Diencephalon (tissue), 2 donors: ENCODE measurements around a stretch of chr4.

DNA sequence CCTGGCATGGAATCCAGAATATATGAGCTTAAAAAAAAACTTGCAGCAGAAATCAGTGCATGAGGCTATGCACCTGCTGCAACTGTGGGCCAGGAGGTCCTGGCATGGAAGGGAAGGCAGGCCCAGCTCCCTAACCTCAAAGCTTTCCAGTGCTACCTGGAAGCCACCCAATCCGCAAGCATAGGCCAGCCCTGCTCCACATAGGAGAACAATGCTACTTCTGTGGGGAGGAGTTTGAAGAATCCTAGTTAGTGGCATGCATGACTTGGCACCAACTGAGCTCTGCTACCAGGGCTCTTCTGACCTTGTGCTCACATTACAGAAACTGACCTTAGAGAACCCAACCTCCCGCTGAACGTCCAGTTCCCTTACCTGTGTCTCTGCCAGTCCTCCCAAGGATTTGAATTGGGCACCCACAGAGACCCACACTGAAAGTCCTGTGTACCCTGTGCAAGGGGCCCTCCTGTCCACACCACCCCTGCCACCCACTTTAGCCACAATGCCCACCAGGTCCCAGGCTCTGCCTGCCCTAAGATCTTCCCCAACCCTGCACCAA lies 58.8 kb downstream of the USP46 start:
- RAMPAGE, long total RNA: no peak

- RAMPAGE, long total RNA: no peak
Observed at GRCh38 chr4:52656260-52656778, 2.8 kb downstream of the USP46 start.

- RAMPAGE, long total RNA: start-site peak on the plus strand at chr4:52712436-52712510, 1,697 and 481 reads in 2 replicates
Observed at GRCh38 chr4:52712087-52713088, 38.8 kb downstream of the ERVMER34-1 start.

DNA sequence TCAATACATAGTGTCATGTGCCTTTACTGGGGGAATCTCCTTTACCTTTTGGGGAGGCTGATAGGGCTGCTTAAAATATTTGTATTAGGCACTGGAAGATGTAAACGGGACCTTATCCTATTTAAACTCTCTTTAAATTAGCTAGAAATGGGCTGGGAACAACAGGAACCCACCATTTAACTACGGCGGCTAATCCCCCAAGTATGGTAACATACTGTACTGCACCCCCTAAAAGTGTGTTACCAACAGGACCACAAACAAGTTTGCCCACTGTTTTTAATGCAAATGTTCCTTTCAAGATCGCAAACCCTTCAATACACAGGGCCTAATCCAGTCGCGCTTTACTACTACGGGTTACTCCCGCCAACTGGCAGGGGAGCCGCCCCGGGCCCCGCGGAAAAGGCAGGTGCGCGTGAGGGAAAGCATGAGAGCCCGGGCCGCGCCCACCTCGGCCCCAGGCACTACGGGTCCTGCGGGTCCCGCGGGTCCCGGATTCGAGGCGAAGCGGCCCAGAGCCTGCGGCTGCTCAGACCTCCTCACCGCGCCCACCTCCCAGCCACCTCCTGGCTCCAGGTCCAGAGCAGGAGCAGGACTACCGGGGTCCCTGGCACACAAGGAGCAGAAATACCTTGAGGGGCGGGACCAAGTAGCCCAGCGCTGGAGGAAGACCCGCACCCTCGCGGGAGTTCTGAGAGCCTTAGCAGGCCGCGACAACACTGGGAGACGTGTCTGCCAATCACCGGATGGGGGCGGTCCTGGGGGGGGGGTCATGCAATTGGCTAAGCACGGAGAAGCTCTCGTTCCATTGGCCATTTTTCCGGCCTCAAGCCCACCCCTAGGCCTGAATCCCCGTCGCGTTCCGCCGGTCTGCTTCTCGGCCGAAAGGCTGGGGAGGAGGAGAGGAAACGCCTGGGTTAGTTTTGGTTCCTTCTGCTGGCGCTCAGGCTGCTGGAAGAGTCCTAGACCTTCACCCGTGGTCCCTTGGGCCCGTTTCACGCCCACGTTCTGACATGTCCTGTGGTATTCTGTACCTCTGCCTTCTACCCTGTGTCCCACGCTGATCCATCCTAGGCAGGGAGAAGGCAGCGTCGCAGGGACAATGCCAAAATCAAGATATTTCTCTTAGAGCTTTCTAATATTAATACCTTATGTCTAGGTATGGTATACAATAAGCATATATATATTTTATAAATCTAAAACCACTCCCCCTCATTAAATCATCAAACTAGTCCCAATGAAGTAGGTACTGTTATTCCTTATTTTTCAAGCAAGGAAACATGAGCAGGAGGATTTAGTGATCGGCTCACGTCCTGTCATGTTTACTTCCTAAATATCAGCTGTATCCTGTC lies 29.1 kb downstream of the ERVMER34-1 start:
- RAMPAGE, long total RNA: no peak

DNA sequence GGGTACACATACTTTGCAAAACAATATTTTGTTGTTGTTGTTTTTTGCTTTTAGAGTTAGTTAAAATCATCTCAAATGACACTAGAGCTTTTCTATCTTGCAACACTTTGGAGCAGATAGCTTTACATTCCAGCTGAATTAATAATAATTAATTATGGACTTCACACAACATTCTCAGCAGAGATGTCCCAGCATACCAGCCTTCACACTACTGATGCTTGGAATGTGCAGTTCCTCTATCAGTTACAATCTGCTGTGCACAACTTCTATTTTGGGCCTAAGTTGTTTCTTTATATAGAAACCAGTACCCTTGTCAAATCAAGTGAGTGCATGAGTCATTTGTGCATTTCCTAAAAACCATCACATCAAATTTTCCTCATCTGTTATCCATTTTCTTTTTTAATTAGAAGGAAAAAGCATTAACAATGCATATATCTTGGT lies 8.8 kb upstream of the RASL11B start:
- RAMPAGE, long total RNA: no peak

DNA sequence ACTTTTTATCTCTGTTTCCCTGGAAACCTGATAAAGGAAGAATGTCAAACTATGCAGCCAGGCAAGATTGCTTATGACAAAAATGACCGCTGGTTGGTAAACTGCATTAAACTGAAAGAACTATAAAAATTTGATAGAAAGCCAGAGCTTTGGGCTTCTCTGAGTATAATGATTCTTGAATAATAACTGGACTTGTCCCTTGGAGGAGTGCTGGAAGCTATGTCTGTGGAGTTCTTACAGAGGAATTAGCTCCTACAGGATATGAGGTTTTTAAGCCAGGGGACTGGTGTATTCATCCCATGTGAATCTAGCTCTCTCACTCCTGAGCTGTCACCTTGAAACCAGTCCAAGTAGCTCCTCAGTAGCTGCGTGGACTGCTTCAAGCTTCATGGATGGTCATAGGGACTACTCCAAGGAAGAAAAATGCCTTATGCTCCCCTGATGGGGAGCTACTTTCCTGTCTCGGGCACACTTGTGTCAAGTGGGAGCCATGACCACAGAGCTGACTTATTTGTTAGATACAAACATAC lies 52.1 kb downstream of the RASL11B start:
- RAMPAGE, long total RNA: no peak

DNA sequence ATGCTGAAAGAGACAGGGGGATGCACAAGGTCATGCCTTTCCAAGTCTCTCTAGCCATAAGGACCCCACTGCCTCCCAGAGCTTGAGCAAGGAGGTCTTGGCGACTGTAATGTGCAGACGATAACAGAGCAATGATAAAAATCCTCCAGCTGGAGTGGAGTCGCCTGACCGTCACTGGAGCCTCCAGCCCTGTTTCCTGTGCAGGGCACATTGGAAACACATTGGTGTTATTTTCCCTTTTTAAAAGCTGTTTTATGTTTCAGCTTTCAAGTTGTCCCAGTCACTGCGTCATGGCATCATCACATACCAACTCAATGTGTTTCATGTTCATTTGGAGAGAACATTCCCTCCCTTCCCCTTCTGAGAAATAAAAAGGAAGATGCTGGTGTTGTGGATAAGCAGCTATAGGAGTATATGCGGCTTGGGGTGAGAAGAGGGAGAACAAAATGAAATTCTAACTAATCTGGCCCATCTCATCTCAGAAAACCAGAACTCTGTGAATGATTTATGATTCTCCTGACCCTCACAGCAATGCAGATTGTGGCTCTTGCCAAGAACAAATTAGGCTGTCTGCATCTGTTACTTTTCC lies 134.2 kb downstream of the RASL11B start:
- RAMPAGE, long total RNA: no peak

DNA sequence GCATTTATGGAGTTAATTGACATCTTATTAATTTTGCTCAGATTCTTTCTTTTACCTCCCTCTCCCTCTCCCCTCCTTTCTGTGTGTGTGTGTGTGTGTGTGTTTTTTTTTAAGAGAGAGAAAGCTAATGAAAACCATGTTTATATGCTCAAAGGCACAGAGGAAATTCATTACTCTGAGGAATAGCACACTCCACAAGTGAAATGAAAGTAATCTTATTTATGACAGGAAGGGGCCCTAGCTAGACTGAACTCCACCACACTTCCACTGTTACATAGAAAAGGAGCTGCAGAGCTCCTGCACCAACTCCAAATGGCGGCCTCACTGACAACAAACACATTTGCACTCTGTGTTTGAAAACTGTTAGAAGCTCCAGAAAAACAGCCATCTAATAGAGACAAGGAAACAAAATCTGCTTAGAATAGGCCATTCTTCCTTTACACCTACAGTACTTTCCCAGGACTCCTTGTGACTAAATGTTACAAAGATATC lies 150.7 kb downstream of the RASL11B start:
- RAMPAGE, long total RNA: no peak

- RAMPAGE, long total RNA: no peak
Observed at GRCh38 chr4:53022397-53022825, 160.3 kb downstream of the RASL11B start.

GRCh38 chr4:53261119-53261617 lies 104.7 kb downstream of the SCFD2 start:
- RAMPAGE, long total RNA: no peak

DNA sequence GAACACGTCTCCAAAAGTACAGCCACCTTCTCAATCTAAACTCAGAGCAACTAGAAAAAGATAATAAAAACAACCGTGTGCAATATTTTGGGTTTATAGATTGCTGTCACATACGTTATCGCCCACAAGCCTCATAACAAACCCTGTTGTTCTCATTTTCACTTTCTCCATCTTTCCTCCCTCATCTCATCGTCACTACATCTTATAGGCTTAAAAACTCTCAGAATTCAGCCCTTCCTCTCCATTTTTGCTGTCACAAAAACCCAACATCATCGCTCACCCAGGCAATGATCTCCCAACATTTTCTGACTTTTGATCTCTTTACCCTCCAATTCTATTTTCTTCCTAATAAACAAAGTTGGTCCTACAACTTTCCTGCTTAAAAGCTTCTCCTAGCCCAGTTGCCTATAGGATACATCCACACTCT lies 510 bp upstream of the SCFD2 start:
- RAMPAGE, long total RNA: no peak

- RAMPAGE, long total RNA: no peak
Observed at GRCh38 chr4:53402379-53403219, 25.2 kb downstream of the FIP1L1 start.

GRCh38 chr4:53459125-53459899 lies 81.9 kb downstream of the FIP1L1 start:
- RAMPAGE, long total RNA: no peak

GRCh38 chr4:53497325-53498042 lies 93.8 kb downstream of the LNX1 start:
- RAMPAGE, long total RNA: no peak

- RAMPAGE, long total RNA: no peak
Observed at GRCh38 chr4:53536276-53536749, 55.0 kb downstream of the LNX1 start.

DNA sequence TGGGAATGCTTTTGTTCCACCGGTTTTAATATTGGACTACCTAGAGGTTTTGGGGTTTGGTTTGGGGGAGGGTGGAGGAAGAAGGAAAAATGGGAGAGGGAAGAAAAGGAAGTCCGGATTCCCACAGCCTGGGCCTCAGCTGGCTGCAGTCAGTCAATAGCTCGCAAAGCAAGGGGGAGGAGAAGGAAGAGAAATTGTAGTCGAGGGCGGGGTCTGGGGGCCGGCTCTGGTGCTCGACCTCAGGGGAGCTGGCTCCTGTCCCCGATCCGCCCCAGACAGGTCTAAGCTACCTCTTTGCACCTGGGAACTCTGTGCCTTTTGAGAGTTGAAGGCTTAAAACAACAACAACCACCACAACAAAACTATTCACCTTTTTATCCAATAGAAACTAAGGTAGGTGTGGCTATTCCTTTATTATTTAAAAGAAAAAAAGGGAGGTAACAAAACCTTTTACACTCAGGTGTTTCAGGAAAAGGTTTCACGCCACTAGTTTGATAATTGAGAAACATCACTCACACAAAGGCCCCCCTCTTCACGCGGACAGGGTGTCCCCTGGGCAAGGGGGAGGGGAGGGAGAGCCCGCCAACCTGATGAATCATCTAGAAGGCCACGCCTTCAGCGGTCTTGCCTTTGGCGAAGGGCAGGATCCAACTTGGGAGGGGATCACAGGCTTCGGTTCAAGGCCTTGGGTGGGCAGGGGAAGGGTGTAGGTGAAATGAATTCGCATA lies 1.6 kb upstream of the LNX1 start:
- RAMPAGE, long total RNA: no peak

GRCh38 chr4:53653332-53654211 lies 62.3 kb upstream of the LNX1 start:
- RAMPAGE, long total RNA: no peak

- RAMPAGE, long total RNA: no peak
Observed at GRCh38 chr4:53734757-53735066, 143.4 kb upstream of the LNX1 start.

DNA sequence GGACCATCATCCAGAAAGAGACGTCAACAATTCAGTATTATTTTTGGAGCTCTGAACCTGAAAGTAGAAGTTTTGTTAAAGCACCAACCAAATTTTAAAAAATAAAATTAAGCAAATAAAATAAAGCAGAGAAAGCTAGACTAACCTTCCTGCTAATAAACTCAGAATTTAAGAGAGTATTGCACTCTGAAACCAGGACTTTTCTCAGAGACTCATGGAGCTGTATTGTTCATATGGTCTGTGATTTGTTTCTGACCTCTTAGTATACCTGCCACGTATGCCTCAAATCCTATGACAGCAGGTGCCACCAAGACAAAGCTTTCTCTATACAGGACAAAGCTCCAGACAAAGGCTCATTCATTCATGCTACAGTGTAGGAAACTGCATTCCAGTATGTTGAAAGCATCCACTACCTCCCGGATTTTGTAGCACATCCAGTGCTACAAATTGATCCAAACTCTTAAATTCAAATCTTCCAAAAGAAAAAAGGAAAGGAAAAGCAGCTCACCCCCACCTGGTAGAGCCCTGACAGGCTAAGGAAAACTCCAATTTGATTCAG lies 178.4 kb downstream of the CHIC2 start:
- RAMPAGE, long total RNA: no peak

DNA sequence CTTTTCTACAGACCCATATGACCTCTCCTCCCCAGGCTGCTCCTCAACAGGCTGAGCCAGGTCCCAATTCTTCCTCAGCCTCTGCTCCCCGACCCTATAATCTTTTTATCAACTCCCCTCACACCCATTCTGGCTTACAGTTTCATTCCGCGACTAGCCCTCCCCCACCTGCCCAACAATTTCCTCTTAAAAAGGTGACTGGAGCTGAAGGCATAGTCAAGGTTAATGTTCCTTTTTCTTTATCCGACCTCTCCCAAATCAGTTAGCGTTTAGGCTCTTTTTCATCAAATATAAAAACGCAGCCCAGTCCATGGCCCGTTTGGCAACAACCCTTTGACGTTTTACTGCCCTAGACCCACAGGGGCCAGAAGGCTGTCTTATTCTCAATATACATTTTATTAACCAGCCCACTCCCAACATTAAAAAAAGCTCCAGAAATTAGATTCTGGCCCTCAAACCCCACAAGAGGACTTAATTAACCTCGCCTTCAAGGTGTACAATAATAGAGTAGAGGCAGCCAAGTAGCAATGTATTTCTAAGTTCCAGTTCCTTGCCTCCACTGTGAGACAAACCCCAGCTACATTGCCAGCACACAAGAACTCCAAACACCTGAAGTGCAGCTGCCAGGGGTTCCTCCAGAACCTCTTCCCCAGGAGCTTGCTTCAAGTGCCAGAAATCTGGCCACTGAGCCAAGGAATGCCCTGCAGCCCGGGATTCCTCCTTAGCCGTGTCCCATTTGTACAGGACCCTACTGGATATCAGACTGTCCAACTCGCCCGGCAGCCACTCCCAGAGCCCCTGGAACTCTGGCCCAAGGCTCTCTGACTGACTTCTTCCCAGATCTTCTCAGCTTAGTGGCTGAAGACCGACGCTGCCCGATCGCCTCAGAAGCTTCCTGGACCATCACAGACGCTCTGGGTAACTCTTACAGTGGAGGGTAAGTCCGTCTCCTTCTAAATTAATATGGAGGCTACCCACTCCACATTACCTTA lies 42.7 kb downstream of the CHIC2 start:
- RAMPAGE, long total RNA: no peak